ENCODE results near the genes IL22 and YEATS4.

DNA sequence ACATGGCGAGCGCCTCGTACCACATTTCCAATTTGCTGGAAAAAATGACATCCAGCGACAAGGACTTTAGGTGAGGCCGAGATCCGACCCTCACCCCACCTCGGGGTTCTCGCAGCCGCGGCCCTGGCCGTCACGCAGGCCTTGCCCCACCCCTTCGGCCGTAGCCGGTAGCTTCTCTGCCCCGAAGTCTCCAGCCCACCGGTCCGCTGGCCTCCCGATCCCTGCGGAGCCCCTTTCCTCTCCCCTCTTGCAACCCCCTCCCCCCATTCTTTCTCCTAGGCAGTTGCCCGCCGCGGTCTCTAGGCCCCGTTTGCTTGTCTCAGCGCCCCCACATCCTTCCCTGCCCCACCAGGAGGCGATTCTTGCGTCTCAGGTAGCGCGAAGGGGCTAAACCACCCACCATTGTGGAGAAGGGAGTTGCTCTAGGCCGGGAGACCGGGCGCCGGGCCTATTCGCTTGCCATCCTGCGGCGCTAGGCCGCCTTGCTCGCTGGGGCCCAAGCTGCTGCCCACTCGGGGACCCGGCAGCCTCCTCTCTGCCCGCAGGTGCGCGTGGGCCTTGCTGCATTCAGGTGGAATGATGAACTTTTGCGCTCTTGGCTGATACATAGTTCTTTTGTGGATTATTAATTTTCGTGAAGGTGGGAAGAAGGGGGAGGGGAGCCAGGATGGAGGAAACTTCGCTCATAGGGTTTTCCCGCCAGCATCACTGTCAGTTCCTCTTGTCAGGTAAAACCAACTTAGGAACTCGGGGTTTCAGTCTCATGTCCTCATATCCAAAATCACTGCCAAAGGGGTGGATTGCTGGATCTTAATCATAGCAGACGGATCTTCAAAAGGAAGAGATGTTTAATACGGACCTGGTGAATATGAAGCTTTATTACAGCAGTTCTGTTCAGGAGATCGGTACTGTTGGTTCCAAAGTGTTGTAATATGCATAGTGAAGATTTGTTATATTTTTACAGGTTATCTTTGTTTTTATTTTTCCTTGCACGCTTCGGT is 858 bp downstream of the CAND1 start:
- PRO-cap, 2 experiments = no peak in any of the 2 experiments

GRCh38 chr12:67424724-67425120 is 155.6 kb downstream of the CAND1 start:
- PRO-cap, 2 experiments = no peak in any of the 2 experiments

DNA sequence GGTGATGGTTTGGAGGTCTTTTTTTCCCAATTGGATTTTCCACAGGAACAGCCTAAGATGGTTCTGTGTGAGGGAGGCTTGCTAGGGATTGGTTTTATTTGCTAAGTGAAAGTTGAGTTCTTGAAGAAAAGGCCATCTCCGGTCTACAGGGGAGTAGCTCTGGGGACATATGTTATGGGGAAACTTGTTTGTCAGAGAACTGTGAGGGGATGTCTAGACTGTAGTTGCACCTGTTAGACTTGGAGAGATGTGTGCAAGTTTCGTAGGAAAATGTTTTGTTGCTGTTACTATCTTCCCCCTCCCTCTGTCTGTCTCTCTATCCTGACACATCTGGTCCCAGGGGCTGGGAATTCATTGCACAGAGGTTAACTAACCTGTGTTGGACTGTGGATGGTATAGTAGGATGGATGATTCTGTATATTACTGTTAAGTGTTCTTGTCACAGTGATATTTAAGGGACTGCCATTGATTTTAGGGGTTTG is 2.3 kb downstream of the DYRK2 start:
- PRO-cap, 2 experiments = no peak in any of the 2 experiments

- PRO-cap, 2 experiments = no peak in any of the 2 experiments
Observed at GRCh38 chr12:67966336-67966625, 193.3 kb downstream of the IFNG start.

DNA sequence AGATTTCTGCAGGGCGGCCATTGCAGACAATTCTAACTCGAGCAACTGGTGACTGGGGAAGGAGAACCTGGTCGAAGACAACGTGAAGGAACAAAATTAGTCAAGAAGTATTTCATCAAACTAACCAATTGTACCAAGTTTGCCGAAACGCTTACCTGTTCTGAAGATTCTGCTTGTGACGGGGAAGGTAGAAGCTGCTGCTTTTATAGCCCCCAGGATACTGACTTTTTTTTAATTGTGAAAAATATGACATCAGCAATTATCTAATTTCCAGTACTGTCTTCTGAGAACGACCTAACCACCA is at the start of gene IL22:
IL22 (minus strand) TSS at position 177 of the 304 bp plus-strand sequence.
- PRO-cap, 2 experiments = no peak in any of the 2 experiments

GRCh38 chr12:68314978-68315412 is 17.2 kb downstream of the MDM1 start:
- PRO-cap, 2 experiments = no peak in any of the 2 experiments

GRCh38 chr12:68613876-68614590 is 3.3 kb downstream of the RAP1B start:
- PRO-cap, 2 experiments = no peak in any of the 2 experiments

GRCh38 chr12:68615049-68615868 is 4.6 kb downstream of the RAP1B start:
- PRO-cap, 2 experiments = no peak in any of the 2 experiments

DNA sequence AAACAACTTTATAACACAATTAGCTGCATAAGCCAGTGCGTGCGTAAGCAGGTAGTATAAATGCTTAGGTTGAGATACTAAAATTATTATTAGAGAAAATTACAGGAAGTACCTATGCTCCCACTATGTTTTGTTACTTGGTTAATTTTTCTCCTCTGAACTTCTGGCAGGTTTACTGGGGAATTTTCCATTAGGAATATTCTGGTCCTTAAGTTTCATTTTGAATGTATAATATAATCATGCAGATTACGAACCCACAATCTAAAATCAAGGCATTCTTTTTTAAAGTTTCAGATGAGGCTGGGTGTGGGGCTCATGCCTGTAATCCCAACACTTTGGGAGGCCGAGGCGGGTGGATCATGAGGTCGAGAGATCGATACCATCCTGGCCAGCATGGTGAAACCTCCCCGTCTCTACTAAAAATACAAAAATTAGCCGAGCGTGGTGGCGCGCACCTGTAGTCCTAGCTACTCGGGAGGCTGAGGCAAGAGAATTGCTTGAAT is 14.7 kb downstream of the RAP1B start:
- PRO-cap, 2 experiments = no peak in any of the 2 experiments

DNA sequence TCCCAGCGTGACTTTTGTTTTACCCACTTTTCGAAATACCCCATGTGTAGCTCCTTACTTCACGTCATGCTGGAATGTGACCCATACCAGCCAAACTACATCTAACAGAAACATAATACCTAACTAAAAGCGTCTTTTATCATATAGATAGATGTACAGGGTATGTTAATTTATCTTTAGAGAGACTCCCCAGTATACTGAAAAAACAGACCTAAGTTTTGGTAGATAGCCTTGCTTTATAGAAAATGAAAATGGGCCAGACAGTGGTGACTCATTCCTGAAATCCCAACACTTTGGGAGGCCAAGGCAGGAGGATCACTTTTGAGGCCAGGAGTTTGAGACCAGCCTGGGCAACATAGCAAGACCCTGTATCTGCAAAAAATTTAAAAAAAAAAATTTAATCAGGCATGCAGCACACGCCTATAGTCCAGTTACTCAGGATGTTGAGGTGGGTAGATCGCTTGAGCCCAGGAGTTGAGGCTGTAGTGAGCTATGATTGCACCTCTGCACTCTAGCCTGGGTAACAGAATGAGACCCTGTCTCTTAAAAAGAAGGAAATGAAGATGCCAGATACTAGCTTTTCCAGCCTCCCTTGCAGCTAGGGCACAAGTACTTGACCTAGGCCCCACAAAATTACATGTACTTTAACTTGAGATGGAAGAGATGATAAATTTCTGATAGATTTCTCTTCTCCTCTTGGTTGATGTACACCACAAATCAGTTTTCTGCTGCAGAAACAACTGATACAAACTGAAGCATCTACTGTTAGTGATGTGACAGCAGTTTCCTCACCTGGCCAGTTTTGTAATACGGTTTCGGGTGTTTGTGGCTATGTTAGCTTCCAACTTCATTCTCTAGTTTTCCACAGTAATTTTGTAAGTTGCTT is 17.1 kb downstream of the RAP1B start:
- PRO-cap, 2 experiments = no peak in any of the 2 experiments

GRCh38 chr12:69359470-69360733 is at the start of gene YEATS4:
TSS of gene YEATS4 (plus strand) at chr12:69359743.
- PRO-cap, 2 experiments = peak in 2 of 2 experiments; most common plus-strand start chr12:69360281 (in 2); most common minus-strand start chr12:69359656 (in 2)

DNA sequence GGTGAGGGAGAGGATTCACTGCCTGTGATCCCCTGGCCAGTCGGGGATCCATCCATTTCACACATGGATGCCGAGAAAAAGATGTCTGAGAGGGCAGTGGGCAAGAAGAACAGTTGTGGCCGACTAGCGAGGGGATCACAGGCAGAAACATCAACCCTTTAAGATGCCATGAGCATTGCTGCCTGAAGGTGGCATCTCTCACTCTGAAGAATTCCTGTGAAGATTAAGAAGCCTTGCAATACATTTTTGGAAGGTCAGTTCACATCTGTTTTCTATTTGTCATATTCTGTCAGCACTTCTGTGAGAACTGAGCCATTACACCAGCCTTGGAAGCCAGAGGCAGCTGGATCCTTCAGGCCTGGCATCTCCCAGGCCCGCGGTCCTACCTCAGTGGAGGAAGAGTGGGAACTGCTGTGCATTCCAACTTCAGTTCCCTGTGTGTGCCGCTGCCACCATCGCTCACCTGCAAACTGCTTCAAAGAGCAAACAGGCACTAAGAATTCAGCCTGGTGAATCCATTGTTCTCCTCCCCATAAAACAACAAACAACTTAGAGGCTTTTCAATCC is 54.4 kb upstream of the FRS2 start:
- PRO-cap, 2 experiments = no peak in any of the 2 experiments

GRCh38 chr12:69739656-69740340 is 1.1 kb downstream of the RAB3IP start:
- PRO-cap, 2 experiments = peak in 2 of 2 experiments; most common minus-strand start chr12:69739997 (in 2)

GRCh38 chr12:69932938-69933589 is 108.0 kb downstream of the MYRFL start:
- PRO-cap, 2 experiments = no peak in any of the 2 experiments

GRCh38 chr12:70012922-70013276 is 187.9 kb downstream of the MYRFL start:
- PRO-cap, 2 experiments = no peak in any of the 2 experiments

- PRO-cap, 2 experiments = no peak in any of the 2 experiments
Observed at GRCh38 chr12:70557385-70558506, 79.5 kb downstream of the PTPRB start.

DNA sequence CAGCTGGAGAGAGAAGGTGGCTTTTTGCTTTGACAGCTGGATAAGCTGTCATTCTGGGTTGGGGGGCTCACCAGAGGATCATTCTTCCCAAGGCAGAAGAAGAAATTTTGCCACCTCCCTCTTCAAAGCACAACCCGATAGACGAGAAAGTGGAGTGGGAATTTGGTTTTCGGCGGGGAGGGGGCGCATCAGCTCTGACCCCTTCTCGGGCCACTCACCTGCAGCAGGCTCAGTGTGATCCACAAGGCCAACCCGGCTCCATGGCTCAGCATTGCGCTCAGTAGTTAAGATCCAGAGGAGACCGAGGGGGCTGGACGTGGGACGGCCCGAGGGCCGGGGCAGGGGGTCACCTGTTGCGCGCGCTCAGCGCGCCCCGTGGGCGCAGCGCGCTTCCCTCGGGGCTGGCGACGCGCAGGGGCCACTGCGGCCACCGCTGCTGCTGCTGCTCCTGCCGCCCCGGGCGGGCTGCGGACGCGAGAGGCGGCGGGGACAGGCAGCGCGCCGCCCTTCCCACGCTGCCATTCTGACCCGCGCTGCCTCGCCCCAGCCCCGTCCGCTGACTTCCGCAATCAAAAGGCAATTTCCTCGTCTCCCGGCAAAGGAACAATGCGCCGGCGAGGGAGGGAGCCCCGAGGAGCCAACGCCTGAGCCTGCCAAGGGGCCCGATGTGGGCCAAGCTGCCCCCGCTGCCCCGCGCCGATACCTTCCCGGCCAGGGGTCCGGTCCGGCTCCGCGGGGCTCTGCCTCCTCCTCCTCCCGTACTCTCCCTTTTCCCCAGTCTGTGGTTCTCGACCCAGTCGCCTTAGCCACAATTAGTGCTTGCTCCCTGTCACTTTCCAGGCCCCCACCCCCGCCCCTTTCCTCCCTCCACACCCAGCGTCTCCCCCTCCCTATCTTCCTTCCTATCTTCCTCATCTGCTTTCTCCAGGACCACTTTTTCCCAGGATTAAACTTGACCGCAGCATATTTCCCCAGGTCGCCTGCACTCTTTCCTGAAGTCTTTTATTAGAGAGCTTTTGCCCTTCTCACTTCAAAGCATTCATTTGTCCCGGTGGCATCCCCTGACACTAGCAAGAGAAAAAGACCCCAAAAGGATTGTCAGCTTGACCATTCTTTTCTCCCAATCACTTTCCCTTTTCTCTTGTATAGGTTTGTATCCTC is 27.3 kb downstream of the PTPRB start:
- PRO-cap, 2 experiments = no peak in any of the 2 experiments

DNA sequence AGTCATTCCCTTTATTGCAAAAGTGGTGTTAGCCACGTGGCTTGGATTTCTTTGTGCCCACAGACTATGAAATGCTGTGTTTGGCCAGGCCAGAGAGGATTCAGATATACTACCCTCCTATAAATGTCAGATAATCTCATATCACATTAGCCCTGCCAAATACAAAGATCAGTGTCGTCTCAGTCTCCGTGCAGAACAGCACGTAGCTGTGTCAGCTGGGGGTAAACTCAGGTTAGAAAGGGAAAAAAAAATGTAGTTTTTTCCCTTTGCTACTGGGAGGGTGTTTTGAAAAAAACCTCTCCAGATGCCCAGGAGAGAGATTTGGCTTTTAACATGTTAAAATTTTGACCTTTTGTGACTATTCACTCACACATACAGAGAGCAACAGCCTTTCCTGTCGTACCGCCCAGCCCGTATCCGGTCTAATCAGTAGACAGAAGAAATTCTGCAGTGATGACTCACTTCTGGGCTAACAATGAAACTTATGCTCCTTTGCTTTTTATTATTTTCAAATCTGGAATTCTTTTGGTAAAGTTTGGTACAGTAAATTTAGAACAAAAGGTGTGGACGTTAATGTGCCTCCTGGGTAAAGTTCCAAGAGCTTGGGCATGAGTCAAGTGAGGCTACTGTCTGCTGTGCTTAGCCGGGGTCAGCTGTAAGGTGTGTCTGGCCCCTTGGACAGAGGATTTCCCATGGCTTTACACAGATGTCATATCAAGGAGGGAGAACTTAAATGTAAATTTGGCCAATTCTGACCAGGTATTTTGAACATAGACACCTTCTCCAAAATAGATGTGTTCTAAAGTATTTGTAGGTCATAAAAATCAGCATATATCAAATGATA is 8.6 kb upstream of the PTPRB start:
- PRO-cap, 2 experiments = no peak in any of the 2 experiments

GRCh38 chr12:70690861-70692143 is 54.1 kb upstream of the PTPRB start:
- PRO-cap, 2 experiments = no peak in any of the 2 experiments

DNA sequence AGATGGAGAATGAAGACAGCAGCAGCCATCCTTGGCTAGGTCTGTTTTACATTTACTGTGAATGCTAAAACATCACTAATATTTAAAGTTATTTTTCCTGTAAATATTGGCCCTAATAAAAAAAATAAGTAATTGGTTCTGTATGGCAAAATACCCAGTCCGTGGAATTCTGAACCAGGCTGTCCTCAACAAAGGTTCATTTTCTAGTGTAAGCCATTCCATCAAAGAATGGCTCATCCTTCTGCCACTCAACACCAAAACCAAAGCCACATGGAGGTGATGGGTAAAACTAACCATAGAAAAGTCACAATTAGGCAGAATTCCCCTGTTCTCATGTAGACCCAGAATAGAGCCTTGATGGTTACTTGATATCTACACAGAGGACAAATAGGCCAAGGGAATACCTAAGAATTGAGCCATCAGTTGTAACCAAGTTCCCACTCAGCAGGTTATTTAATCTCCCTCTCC is 90.9 kb downstream of the LGR5 start:
- PRO-cap, 2 experiments = no peak in any of the 2 experiments